Mesenchymal stem cell of the bone marrow (primary cell): ENCODE measurements around the gene CNIH3.

- CAGE, long polyA plus RNA: no peak
Measured at GRCh38 chr1:222712673-222713027, 286 bp downstream of the BROX start.

GRCh38 chr1:222739424-222739846, 2.4 kb downstream of the FAM177B start:
- CAGE, long polyA plus RNA: no peak

GRCh38 chr1:223006963-223007928, 135.8 kb downstream of the TLR5 start:
- CAGE, long polyA plus RNA: no peak

DNA sequence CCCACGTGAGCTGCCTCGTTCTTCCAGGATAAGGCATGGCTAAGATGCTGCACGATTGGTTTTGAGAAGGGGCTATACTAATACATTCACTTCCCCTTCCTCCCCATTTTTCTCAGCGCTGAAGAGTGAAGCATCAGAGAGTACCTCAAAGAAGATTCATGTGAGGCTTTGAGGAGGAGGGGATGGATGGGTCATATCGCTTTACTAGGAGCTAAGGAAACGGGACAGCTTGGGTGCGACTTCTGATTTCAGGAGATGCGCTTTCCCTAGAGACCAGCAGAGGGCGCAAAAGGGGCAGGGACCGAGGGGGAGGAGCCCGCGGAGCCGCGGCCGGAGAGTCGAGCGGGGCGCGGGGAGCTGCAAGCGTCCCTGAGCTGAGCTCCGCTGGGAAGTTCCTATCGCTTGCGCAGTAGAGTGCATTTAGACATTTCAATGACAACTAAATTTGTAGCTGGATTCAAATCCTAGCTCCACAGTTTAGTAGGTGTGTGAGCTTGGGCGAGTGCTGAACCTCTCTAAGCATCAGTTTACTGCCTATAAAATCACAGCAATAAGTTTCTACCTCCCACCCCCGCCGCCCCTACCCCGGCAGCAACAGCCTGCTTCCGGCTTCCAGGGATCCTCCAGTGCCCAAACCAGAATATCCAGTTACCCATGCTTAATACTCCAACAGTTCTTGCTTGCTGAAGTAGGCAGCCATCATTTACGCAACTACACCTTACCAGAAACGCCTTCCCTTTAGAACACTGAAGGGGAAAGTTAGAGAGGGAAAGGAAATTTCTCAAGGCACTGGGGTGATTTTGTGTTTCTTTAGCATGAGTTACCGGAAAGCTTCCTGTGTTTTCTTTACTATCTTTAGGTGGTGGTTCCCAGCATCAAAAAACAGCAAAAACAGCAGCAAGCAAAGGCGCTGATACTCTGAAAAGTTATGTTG, 9.2 kb downstream of the TLR5 start:
- CAGE, long polyA plus RNA: no peak

- CAGE, long polyA plus RNA: no peak
Measured at GRCh38 chr1:223230374-223230978, 87.4 kb upstream of the TLR5 start.

GRCh38 chr1:223700459-223701763, 11.4 kb upstream of the CAPN2 start:
- CAGE, long polyA plus RNA: no peak

DNA sequence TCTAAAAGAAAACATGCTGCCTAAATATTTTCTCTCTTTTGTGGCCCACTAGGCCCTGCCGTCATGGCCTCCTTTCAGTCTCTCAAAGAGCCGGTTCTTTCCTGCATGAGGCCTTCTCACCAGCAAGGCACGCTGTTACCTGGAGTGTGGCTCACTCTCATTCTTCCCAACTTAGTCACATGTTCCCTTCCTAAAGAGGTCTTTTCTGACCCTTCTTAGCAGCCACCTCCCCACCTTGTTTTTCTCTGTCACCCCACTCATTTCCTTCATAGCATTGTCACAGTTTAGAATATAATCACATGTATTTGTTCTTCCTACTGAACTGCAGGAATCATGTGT, 1.5 kb downstream of the CAPN2 start:
- CAGE, long polyA plus RNA: no peak

- CAGE, long polyA plus RNA: no peak
Measured at GRCh38 chr1:223738318-223739218, 26.2 kb downstream of the CAPN2 start.

GRCh38 chr1:223771449-223772782, 59.6 kb downstream of the CAPN2 start:
- CAGE, long polyA plus RNA: no peak

DNA sequence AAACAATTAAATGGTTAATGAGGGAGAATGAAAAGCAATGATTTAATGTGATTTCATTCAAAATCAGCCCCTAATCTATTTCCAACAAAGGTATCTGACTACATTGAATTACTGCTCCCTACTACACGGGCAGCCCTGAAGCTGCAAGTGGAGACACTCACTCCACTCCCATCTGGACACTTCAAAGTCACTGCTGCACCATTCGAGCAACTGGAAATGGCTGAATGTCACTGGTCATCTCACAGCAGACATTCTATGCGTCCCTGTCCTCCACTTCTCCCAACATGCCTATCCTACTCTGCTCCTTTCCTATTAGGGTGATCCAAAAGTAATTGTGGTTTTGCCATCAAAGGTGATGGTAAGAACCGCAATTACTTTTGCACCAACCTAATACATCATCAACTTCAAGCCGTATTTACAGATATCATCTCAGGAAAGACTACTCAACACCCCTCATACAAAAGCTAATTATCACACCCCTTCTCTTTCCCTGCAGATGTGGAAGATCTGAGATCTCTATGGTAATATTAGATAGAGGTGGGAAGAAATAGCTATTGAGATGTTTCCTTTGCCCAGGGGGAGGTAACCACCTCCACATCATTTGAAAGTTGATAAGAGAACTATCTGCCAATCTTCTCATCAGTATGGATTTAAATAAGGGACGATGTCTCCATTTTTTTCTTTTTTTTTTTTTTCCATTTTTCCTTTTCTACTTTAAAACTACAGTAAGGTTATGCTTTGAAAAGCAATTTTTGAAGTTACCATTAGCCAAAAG, 7.2 kb downstream of the TP53BP2 start:
- CAGE, long polyA plus RNA: no peak

- CAGE, long polyA plus RNA: no peak
Measured at GRCh38 chr1:223992352-223993505, 121.2 kb upstream of the FBXO28 start.

DNA sequence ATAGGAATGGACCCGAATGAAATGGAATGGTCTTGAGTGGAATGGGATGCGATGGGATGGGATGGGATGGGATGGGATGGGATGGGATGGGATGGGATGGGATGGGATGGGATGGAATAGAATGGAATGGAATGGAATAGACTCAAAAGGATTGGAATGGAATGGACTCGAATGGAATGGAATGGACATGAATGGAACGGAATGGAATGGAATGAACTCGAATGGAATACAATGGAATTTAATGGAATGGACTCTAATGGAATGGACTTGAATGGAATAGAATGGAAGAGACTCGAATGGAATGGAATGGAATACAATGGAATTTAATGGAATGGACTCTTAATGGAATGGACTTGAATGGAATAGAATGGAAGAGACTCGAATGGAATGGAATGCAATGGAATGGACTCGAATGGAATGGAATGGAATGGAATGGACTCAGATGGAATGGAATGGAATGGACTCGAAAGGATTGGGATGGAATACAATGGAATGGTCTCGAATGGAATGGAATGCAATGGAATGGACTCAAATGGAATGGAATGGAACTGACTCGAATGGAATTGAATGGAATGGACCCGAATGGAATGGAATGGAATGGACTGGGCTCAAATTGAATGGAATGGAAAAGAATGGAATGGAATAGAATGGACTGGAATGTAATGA, 98.8 kb upstream of the FBXO28 start:
- CAGE, long polyA plus RNA: no peak

GRCh38 chr1:224168668-224169513, 14.1 kb upstream of the DEGS1 start:
- CAGE, long polyA plus RNA: no peak

DNA sequence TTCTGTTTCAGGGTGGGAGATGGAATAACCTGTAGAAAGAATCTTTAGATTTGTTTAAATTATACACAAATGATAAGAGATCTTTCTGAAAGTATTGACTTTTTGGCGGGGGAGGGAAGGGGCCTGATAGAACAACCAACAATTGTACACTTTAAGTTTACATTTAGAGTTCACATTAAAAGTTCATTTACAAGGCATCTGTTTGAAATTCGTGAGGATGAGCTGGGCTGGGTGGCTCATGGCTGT, 3.7 kb downstream of the DEGS1 start:
- CAGE, long polyA plus RNA: no peak

GRCh38 chr1:224262481-224262883, 67.5 kb downstream of the NVL start:
- CAGE, long polyA plus RNA: no peak

GRCh38 chr1:224404376-224404772, 30.2 kb downstream of the WDR26 start:
- CAGE, long polyA plus RNA: no peak

GRCh38 chr1:224432478-224433498, 1.8 kb downstream of the WDR26 start:
- CAGE, long polyA plus RNA: no peak

GRCh38 chr1:224454256-224455313, 20.0 kb upstream of the WDR26 start:
- CAGE, long polyA plus RNA: no peak

DNA sequence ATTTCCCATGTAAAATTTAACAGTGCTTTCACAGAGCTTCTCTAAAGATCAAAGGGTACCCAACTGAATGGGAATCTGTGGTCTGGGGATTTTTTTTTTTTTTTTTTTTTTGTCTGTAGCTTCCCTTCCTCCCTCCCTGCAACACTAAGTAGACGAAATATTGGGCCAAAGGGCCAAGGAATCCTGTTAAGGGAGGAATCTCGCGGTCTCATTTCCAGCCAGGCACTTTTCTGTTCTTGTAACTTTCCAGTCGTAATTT, 22.8 kb upstream of the WDR26 start:
- CAGE, long polyA plus RNA: no peak

GRCh38 chr1:224615682-224617032, at the start of gene CNIH3:
Gene CNIH3, plus strand, starts transcription at chr1:224616317.
- CAGE, long polyA plus RNA: no peak